Osteocyte (in vitro differentiated cells): ENCODE results near the genes CNPY3, MAD2L1BP and RSPH9.

DNA sequence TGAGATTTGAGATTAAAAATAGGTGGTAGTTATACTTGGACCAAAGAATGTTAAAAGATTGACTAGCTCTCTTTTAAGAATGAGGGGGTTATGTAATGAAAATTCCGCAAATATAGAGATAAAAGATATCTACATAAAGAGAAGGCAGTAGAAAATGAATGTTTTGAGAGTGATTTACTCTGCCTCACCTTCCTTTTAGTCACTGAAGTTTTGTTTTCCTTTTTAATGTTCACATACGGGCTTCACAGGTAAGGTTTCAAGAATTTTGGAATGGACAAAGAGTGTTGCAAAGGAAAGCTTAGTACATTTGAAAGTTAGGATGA lies 794 bp upstream of the BICRAL start:
- PRO-cap, result no peak

GRCh38 chr6:42808940-42809300 lies 27.1 kb downstream of the BICRAL start:
- PRO-cap, result no peak

GRCh38 chr6:42929354-42929876 lies at the start of gene CNPY3:
Gene CNPY3, plus strand, starts transcription at chr6:42929480.
- PRO-cap, result bidirectional peak, plus-strand start at chr6:42929508, minus-strand start at chr6:42929213; bidirectional peak, plus-strand start at chr6:42929834, minus-strand start at chr6:42929641

DNA sequence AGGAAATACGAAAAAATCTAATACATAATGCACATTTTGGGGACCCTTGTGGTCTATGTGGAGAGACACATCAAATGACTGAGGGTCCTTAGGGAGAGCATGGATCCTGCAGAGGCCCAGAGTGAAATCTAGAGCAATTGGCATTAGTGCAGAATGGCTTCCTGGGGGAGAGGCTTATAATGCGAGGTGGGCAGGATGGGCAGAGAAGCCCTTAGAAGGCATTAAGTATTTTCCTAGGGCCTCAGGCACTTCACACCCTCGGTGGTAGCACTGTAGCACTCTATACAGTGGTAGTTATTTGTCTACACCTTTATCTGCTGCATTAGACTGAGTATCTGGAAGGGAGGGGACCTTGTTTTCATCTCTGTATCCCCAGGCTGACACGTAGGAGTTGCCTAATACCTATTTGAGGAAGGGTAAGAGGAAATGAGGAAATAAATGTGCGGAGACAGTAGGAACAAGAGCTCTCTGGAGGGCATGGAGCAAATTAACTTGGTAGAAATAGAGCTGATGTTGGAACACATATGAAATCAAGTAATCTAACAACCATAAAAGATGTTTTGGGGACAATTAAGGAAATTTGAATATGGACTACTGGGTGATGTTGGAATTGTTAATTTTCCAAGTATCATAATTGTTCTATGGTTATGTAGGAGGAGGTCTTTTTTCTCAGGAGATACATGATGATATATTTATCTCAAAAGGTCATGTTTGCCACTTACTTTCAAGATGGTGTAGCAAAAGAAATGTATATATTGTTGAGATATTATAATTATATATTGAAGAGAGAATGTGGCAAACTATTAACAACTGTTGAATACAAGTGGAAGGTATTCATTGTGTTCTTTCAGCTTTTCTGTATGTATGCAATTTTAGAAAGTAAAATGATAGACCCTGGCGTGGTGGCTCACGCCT lies 4.0 kb downstream of the CNPY3 start:
- PRO-cap, result no peak

- PRO-cap, result no peak
Measured at GRCh38 chr6:42966225-42966962, 5.8 kb downstream of the GNMT start.

DNA sequence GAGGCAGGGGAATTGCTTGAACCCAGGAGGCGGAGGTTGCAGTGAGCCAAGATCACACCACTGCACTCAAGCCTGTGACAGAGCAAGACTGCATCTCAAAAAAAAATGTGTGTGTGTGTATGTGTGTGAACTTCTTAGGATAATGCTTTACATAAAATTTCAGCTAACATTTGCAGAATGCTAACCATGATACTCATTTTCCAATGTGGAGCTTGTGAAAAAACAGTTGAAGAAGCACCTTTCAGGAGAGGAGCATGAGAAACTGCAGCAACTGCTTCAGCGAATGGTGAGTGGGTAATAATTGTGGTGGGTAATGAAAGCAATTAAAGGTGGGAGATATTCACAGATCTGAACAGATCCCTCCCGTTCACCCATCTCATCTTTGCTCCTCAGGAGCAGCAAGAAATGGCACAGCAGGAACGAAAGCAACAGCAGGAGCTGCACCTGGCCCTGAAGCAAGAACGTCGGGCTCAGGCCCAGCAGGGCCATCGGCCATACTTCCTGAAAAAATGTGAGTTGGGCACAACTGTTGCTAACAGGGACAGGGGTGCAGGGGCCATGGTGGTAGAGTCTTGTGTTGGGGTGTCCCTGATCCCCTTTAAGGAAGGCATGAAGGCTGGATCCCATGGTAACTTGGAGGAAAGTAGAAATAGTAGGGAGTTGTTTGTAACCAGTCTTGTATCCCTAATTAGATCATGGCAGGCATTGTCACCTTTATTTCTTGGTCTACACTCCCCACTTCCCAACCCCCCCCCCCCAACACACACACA lies 5.7 kb downstream of the RRP36 start:
- PRO-cap, result no peak

- PRO-cap, result no peak
Measured at GRCh38 chr6:43144065-43144656, 26.9 kb upstream of the SRF start.

GRCh38 chr6:43184290-43184650 lies 2.3 kb downstream of the CUL9 start:
- PRO-cap, result no peak

DNA sequence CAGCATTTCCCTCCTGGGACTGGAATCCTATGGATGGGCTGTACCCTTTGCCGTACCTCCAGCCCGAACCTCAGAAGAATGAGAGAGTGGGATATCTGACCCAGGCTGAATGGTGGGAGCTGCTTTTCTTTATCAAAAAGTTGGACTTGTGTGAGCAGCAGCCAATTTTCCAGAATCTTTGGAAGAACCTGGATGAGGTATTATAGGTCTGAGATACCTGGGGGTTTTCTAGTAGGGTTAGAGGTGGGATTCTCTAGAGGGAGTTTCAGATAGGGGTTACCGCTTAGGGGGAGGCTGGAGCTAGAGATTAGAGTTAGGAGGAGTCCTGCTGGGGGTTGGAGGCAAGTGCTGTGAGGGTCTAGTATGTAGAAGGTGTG lies 5.2 kb downstream of the CUL9 start:
- PRO-cap, result no peak

- PRO-cap, result no peak
Measured at GRCh38 chr6:43299283-43300201, 1.5 kb downstream of the SLC22A7 start.

GRCh38 chr6:43301427-43302066 lies 3.5 kb downstream of the SLC22A7 start:
- PRO-cap, result no peak

- PRO-cap, result no peak
Measured at GRCh38 chr6:43328523-43329105, 20.0 kb upstream of the CRIP3 start.

GRCh38 chr6:43635388-43636566 lies at the start of gene MAD2L1BP:
Gene MAD2L1BP, plus strand, starts transcription at chr6:43635840.
- PRO-cap, result bidirectional peak, plus-strand start at chr6:43635840, minus-strand start at chr6:43635801; unidirectional peak, minus-strand start at chr6:43636275

DNA sequence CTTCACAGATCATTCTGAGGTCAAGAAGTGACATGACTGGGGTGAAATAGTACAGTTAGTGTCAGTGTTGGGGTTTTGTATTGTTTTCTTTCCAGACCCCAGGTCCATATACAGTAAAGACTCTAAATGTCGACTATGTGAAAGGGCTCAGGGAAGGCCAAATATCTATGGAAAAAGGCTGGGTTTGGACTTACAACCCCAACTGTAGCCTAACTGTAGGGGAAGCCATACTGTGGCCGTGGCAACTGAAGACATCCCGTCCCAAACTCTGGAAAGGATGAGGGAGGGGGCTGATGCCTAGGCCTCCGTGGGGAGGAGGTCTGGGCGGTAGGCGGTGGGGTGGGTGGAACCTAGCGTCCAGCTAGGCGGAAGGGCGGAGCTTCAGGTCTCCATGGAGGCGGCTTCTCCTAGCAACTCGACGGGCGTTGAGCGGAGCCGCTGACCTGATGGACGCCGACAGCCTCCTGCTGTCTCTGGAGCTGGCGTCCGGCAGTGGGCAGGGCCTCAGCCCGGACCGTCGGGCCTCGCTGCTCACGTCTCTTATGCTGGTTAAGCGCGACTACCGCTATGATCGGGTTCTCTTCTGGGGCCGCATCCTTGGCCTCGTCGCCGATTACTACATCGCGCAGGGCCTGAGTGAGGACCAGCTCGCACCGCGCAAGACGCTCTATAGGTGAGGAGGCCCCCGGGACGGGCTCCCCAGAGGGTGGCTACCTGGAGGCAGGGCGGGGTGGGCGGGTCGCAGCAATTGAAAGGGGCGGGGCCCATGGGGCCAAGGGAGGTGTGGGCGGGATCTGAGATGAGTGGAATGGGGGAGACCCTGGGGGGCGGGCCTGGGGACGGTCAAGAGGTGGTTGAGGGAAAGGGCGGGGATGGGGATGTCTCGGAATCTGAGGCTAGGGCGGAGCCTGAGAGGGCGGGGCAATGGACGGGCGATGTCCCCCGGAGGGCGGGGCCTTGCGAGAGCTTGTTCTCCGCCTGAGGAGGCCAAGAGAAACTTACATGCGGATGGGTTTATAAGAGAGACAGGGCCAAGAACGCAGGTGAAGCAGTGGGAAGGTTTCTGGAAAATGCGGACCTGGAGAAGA lies at the start of gene RSPH9:
Gene RSPH9, plus strand, starts transcription at position 384 of the 1,088 bp plus-strand sequence.
- PRO-cap, result bidirectional peak, plus-strand start at position 552 of the sequence, minus-strand start at position 270 of the sequence

DNA sequence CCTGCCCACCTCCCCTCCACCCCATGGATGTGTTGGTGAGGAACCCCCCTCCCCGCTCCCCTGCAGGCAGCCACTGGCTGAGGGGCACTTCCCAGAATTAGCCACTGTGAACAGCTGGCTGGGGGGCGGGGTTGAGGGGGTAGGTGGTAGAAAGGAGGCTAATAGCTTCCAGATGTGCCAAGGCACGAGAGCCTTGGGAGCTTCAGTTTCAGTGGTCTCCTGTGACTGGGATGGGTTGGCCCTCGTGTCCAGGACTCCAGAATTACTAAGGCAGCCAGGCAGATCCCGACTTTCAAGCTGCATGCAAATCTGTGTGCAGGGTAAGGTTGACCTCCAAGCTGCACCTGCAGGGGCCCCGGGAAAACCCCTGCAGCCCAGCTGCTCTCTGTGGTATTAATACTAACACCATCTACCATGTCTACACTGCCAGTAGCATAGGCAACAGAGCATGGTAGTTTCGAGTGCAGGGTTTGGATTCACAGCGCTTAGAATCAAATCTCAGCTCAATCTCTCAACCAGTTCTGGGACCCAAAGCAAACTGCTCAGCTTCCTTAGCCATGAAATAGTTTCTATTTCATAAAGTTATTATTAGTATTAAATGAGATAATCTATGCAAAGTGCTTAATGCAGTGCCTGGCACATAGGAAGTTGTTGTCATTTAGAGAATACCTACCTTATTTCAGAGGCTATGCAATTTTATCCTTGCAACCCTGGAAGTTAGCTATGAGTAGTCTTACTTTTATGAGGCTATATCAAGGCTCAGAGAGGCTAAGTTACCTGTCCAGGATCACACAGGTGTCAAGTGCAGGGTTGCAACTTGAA lies 27.4 kb upstream of the MRPS18A start:
- PRO-cap, result no peak

- PRO-cap, result no peak
Measured at GRCh38 chr6:43718361-43719166, 31.0 kb upstream of the MRPS18A start.

- PRO-cap, result no peak
Measured at GRCh38 chr6:43778740-43779624, 9.0 kb downstream of the VEGFA start.

- PRO-cap, result no peak
Measured at GRCh38 chr6:43796675-43797800, 27.0 kb downstream of the VEGFA start.

DNA sequence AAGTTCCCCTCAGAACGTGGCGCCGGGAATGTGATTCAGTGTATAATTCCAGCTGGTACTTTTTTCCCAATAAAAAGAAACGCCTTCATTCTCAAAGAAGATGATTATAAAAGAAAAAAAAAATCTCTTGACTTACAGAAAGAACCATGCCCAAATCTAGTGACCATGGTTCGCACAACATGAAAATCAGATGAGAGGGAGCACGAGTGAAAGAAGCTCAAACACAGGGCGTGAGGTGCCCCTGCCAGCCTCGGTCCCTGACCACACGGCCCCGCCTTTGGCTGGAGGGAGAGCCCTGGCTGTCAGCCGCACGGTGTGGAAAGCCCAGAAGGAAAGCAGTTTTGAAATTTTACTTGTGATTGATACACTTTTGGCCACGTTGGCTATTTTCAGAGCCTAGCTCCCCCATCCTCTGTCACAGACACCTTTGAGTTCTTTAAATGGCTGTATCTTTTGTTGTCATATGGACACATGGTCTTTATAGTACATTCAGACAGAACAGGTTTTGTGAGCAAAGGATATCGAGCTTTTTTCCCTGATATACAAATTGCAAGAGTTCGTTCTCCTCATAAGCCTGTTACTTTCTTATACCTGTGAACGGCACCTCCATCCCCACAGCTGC lies 31.8 kb downstream of the VEGFA start:
- PRO-cap, result no peak

DNA sequence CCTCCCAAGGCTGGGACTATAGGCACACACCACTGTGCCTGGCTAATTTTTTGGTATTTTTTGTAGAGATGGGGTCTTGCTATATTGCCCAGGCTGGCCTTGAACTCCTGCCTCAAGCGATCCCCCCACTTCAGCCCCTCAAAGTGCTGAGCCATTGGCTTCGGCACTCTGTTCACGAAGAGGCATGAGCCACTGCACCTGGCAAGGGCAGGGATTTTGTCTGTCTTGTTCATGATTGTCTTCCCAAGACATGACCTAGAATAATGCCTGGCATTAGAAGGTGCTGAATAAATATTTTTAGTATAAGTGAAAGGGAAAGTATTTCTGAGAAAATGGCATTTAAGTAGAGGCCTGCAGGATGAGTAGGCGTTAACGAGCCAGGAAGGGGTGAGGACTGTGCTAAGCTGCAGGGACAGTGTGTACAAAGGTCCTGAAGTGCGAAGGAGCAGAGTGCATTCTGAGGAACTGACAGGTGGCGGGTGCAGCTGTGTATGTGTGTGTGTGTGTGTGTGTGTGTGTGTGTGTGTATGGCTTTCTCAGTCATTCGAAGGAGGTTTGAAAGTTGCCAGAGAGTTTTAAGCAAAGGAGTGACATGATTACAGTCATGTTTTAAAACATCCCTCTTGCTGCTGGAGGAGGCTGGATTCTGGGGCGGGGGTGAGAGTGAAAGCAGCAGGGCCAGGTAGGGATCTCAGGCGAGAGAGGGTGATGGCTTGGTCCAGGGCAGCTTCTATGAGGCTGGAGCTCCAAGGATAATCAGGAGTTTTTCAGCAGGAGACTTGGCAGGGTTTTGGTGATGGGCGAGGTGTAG lies 43.1 kb downstream of the VEGFA start:
- PRO-cap, result no peak